MCF 10A (cell line): ENCODE results near the genes KRTAP19-6, KRTAP19-7, KRTAP6-2, KRTAP20-4, KRTAP21-2 and TIAM1.

DNA sequence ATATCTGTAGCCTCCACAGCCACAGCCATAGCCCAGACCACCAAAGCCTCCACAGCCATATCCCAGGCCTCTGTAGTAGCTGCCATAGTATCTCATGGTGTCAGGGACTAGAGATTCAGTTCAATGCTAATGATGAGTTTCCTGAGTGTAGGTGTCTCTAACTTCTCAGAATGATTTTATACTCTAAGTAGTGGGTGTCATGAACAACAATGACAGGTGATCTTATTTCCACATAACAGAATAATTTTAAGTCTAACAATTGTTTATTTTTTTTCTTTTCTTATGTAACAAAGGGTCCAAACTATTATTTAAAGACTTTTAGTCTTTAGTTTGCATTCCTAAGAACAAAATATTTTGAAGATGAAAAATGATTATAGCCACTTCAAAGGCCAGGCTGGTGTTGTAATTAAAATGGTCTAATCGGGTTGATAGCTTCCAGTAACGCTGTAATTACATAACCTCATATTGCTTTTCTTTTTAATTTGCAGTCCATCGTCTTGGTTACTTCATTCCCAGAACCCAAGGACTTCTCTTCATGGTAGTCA is at the start of gene KRTAP19-6:
TSS of gene KRTAP19-6 (minus strand) at position 127 of the 545 bp plus-strand sequence.
- PRO-cap, result no peak
- RRBS, result no CpG with 5 or more reads among the region's 3 CpGs

DNA sequence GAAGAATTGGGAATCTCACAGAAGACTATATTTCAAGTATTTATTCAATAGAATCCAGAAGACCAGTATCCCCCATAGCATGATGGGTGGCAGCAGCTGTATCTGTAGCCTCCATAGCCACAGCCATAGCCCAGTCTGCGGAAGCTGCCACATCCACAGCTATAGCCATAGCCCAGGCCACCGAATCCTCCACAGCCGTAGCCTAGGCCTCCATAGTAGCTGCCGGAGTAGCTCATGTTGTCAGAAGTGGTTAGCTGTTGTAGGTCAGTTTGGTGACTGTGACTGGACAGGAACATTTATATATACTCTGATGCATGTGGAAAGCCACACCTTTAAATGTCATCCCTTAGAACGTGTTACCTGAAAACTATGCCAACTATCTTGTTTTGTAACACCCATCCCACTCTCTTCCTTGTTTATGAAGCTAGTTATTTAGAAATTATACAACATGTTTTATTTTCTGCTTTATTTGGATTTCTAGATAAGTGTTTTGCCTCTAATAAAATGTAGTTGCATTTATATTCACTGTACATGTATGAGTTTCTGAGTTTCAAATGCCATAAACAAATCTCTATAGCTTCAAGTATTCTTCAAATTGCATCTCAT is at the start of gene KRTAP19-7:
TSS of gene KRTAP19-7 (minus strand) at position 261 of the 606 bp plus-strand sequence.
- PRO-cap, result no peak
- RRBS, result no CpG with 5 or more reads among the region's 5 CpGs

- PRO-cap, result no peak
- RRBS, result no CpG with 5 or more reads among the region's 7 CpGs
These were observed at the start of gene KRTAP6-2 for GRCh38 chr21:30598781-30599268. Gene KRTAP6-2, minus strand, starts transcription at chr21:30598902.

- PRO-cap, result no peak
- RRBS, result no CpG with 5 or more reads among the region's 3 CpGs
These were observed at the start of gene KRTAP20-4 for GRCh38 chr21:30620453-30620815. Gene KRTAP20-4, plus strand, starts transcription at chr21:30620627.

DNA sequence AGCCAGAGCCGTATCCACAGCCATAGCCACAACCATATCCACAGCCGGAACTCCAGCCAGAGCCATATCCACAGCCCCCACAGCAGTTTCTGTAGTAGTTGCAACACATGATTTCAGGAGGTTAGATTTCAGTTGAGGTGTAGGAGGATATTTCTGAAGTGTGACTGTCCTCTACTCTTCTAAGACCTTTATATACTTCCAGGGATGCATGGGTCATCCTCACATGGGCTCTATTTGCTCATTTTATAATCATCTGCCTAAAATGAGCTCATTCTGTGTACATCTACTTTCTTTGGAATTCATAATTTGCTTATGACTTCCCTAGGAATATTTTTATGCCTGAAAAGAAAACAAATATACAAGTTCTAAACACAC is at the start of gene KRTAP21-2:
TSS of gene KRTAP21-2 (minus strand) at position 166 of the 375 bp plus-strand sequence.
- PRO-cap, result no peak
- RRBS, result no CpG with 5 or more reads among the region's 2 CpGs

GRCh38 chr21:31185774-31186008 is 147.4 kb upstream of the KRTAP19-8 start:
- PRO-cap, result no peak
- RRBS, result no CpG with 5 or more reads among the region's 2 CpGs

DNA sequence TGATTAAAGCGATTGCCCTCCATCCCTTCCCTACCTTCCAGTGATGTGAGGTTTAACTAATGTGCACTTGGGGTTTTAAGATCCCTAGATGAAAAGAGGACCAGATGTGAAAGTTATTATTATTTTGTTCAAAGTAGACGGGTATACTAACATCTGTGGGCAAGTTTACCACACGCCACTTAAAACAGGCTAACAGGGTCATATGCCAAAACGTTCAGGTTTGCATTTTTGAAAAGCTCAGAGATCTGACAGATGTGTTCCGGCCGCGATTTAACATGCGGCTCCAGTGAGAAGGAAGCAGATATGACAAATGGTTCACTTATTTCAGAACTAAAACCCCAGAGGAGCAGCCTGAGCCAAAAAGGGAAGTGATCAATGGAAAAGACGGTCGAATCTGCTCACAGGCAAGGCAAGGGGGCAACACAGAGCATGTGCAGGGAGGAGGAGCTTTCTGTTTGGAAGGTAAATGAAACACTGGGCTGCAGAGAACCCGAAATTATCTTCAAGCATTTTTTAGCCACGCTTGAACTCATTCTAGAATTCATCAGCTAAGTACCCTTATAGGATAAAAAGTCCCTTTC is 17.2 kb downstream of the TIAM1 start:
- PRO-cap, result no peak
- RRBS, result no CpG with 5 or more reads among the region's 12 CpGs

DNA sequence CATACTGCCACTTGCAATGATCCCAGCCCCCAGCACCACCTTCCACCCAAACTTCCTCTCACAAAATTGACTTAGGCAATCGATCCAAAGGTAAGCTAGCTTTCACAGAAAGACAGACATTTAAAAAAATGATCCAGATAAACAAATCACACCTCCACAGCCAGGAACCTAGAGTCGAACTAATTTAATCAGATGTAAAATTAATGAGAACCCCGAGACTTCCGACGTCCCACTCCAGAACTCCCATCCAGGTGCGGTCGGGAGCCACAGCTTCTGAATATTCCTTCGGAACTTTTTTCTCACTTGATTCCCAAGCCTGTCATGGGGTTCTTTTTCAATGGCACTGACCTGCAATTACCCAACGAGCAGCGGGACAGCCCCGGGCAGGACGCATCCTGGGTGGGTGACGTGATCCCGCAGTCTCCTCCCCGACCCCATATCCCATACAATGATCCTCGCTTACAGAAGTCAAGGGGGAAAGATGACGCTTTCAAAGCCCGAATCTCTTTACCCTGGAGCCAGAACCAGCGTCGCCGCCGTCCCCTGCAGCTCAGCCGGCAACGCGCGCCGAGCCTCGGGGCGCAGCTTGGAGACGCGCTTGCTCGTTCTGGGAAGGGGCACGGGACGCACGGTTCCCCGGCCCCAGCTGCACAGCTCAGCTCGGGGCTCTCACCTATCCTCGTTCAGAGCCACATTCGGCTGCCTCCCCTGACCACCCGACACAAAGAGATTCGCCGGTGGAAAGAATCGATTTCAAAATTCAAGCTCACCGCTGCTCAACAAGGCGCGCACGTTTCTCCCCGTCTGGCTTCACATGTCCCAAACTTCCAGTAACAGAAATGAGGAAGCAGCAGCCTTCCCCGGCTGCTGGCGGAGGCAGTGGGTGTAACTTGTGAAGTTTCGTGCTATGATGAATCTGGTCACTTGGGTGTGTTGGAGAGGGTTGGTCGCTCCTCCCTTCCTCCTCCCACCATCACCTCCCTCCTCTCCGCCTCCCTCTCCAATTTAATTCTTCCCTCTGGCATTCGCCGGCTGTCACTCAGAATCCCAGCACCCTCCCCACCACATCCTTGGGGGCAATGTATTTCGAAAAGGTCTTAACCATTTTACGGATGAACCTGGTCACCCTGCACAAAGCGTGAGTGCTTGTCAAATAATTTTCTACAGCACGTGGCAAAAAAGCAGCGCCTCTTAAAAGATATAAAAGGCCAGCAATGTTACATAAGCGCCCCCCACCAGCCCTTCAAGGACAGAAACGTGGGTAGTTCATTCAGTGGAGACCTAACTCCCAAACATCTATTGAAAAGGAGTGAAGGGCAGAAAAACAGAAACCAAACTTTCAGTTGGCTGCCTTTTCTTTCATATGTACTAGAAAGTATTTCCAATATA is at the start of gene TIAM1:
TSS of gene TIAM1 (minus strand) at position 894 of the 1,389 bp plus-strand sequence.
- PRO-cap, result bidirectional peak, plus-strand start at position 419 of the sequence, minus-strand start at position 345 of the sequence; bidirectional peak, plus-strand start at position 913 of the sequence, minus-strand start at position 881 of the sequence
- RRBS, result under 1% methylated on average over 16 of the region's 62 CpGs

GRCh38 chr21:31557896-31558911 is 101.3 kb upstream of the SOD1 start:
- PRO-cap, result no peak
- RRBS, result 17% methylated on average over 57 of the region's 119 CpGs

DNA sequence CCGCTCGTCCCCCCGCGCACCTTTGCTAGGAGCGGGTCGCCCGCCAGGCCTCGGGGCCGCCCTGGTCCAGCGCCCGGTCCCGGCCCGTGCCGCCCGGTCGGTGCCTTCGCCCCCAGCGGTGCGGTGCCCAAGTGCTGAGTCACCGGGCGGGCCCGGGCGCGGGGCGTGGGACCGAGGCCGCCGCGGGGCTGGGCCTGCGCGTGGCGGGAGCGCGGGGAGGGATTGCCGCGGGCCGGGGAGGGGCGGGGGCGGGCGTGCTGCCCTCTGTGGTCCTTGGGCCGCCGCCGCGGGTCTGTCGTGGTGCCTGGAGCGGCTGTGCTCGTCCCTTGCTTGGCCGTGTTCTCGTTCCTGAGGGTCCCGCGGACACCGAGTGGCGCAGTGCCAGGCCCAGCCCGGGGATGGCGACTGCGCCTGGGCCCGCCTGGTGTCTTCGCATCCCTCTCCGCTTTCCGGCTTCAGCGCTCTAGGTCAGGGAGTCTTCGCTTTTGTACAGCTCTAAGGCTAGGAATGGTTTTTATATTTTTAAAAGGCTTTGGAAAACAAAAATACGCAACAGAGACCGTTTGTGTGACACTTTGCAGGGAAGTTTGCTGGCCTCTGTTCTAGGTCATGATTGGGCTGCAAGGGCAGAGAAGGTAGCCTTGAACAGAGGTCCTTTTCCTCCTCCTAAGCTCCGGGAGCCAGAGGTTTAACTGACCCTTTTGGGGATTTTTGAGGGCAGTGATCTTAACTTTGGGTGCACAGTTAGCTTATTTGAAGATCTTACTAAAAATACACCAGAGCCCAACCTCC is 587 bp downstream of the SOD1 start:
- PRO-cap, result bidirectional peak, plus-strand start at position 137 of the sequence, minus-strand start at position 102 of the sequence; bidirectional peak, plus-strand start at position 398 of the sequence, minus-strand start at position 294 of the sequence
- RRBS, result 1% methylated on average over 28 of the region's 65 CpGs

DNA sequence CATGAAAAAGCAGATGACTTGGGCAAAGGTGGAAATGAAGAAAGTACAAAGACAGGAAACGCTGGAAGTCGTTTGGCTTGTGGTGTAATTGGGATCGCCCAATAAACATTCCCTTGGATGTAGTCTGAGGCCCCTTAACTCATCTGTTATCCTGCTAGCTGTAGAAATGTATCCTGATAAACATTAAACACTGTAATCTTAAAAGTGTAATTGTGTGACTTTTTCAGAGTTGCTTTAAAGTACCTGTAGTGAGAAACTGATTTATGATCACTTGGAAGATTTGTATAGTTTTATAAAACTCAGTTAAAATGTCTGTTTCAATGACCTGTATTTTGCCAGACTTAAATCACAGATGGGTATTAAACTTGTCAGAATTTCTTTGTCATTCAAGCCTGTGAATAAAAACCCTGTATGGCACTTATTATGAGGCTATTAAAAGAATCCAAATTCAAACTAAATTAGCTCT is 9.0 kb downstream of the SOD1 start:
- PRO-cap, result no peak
- RRBS, result no CpG with 5 or more reads among the region's 3 CpGs

DNA sequence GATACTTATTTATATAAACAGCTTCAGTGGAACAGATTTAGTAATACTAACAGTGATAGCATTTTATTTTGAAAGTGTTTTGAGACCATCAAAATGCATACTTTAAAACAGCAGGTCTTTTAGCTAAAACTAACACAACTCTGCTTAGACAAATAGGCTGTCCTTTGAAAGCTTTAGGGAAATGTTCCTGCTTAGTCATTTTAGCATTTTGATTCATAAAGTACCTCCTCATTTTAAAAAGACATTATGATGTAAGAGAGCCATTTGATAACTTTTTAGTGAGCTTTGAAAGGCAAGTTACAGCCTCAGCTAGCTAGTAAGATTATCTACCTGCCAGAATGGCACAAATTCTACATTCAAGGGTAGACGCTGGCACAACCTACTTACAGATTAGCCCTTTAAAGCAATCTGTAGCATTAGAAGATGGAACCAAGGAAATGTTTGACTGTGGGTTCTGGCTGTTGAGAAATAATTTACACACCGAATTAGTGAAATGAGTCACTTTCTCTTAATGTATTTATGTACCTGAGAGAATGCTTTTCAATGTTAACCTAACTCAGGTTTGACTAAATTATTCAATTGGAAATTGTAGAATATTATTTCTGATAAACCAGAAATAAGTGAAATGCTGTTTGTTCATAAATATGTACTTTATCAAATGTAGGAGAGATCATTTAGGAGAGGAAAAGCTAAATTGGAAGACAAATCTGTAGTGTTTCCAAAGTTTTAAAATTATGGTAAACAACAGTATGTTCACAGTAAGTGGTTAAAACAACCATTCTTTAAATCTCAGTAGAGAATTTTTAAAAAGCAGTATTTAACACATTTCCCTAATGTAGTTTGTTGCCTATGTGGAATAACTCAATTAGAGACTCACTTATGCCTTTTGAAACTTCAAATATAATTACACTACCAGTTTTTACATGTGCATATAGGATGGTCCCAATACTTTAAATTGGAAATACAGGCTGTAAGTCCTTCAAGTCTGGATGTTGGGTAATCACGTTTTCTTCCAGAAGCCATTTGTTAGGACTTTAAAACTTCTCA is 9.8 kb downstream of the SOD1 start:
- PRO-cap, result no peak
- RRBS, result no CpG with 5 or more reads among the region's 3 CpGs

DNA sequence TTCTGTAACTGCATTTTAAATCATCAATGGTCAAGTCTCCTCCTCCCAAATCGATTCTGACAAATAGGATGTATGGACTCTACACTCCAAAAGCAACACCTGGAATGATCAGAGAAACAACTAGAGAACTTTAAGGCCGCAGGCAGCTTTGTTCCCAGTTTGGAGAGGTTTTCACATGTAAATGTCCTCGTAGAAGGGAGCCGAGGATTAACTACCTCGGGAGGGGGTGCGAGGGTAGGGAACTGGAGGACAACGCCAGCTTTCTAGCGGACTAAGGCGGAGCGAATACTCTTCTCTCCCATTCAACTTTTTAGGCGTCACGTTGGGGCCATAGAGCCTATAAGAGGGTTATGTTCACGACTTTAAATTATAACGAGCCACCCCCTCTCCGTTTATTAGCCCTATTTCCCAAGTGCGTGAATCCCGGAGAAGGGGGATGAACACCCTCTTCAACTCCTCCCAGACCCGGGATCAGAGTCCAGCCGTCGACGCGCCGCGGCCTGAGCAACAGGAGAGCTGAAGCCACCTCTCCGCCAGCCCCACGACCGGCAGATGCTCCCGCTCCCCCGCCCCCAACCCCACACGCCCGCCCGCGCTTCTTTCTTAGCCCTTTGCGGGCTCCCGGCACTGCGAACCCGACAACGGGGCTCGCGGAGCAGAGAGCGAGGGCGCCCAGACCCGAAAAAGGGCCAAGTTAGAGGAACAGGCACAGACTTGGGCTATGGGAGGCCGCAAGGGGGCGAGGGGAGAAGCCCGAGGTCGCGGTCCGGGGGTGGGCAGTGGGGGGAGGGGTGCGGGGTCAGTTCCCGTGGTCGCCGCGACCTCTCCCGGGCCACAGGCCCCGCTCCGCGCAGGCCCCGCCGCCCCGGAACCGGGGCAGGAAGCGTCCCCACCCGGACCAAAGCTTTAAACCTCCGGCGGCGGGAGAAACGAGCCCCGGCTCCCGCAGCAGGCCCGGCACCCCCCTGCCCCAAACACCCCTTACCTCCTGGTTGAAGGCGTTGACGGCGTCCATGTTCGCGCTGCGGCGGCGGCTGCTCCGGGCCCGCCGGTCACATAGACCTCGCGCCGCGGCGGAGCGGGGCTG is 897 bp downstream of the SCAF4 start:
- PRO-cap, result bidirectional peak, plus-strand start at position 627 of the sequence, minus-strand start at position 502 of the sequence
- RRBS, result under 1% methylated on average over 44 of the region's 88 CpGs

GRCh38 chr21:31927987-31928456 is 55.2 kb downstream of the HUNK start:
- PRO-cap, result no peak
- RRBS, result no CpG with 5 or more reads among the region's 10 CpGs

GRCh38 chr21:32256750-32257234 is 22.1 kb downstream of the MIS18A start:
- PRO-cap, result bidirectional peak, plus-strand start at chr21:32257127, minus-strand start at chr21:32256995
- RRBS, result no CpG with 5 or more reads among the region's 6 CpGs

DNA sequence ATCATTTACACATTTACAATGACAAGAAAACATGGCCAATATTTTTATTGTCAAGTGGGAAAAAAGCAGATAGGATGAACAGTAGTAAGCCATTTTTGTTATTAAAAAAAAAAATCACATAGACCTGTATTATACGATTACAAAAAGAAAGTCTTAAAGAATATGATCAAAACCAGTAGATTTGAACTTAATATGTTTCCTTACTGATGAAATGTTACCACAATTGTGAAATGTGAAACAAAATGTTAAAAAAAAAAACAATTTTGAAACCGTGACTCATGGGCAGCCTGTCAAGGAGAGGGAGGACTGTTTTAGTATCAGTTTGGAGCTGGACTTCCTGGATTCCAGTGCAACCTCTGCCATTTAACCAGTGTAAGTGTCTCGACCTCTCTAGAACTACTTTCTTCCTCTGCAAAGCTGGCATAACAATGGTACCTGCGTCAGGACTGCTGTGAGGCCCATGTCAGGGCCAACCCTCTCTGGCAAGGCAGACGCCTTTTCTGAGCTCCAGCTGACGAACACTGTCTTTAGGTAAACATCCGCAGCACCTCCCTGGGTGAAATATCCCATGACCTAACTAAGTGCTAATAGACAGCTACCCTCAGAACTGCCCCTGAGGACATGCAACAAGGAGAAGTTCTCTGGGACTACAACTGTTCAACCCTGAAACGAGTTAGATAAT is 21.0 kb downstream of the URB1 start:
- PRO-cap, result bidirectional peak, plus-strand start at position 604 of the sequence, minus-strand start at position 502 of the sequence
- RRBS, result no CpG with 5 or more reads among the region's 8 CpGs

- PRO-cap, result no peak
- RRBS, result no CpG with 5 or more reads among the region's 1 CpG
These were observed 1.7 kb downstream of the EVA1C start for GRCh38 chr21:32414190-32414698.

- PRO-cap, result no peak
- RRBS, result no CpG with 5 or more reads among the region's 18 CpGs
These were observed 70.6 kb downstream of the TCP10L start for GRCh38 chr21:32514496-32515344.

GRCh38 chr21:32732479-32732678 is 4.6 kb upstream of the SYNJ1 start:
- PRO-cap, result unidirectional peak, minus-strand start at chr21:32732583
- RRBS, result no CpG with 5 or more reads among the region's 2 CpGs

- PRO-cap, result no peak
- RRBS, result no CpG with 5 or more reads among the region's 12 CpGs
These were observed 72.8 kb upstream of the C21orf62 start for GRCh38 chr21:32886235-32886854.